Pericardium (tissue), 1 donor: ENCODE measurements around a stretch of chr17.

- RRBS = no CpG with 5 or more reads among the region's 19 CpGs
Observed at GRCh38 chr17:83193368-83194433, 114.3 kb downstream of the METRNL start.

GRCh38 chr17:83195637-83196442 lies 116.4 kb downstream of the METRNL start:
- RRBS = 16% methylated on average over 5 of the region's 20 CpGs